Heart left ventricle (tissue), 7 donors: ENCODE results near the genes HMCN1 and ODR4.

DNA sequence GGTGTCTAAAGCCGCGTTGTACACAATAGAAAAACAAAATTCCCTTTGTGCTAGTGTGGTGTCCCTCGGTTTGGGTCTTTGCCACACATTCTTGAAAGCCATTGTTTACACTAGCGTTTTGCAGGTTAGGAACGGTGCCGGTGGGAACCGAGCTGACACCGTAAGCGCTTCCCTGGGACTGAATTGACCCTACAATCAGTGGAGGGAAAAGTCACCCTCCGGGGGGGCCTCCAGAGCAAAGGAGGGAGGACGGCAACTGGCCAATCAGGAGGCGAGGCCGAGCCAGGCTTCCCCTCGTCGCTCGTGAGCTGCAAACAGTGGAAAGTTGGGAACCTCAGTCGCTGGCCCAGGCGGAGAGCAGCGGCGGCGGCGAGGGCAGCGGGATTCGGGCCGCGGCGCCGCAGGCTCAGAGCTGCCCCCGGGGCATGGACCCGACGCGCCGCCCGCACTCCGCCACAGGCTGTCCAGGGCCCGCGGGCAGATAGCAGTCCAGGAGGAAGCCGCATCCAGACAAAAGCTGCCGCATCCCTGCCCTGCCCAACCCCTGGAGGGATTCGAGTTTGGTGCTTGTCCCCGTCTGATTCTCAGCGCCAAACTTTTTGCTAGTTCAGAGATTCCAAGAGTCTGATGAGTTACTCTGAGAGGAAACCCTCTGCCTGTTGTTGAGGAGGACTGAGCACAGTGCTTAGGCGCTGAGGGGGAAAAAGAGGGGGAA lies at the start of gene HMCN1:
Gene HMCN1 (plus strand): TSS at position 337 of the 715 bp plus-strand sequence.
- PRO-cap, 6 experiments = peak in 6 of 6 experiments; most common plus-strand start position 337 of the sequence (in 5); most common minus-strand start position 180 of the sequence (in 5)
- RAMPAGE, long total RNA, 2 experiments = no peak in any of the 2 experiments
- RRBS = under 1% methylated on average over 5 of the region's 43 CpGs

- PRO-cap, 6 experiments = no peak in any of the 6 experiments
- RAMPAGE, long total RNA, 2 experiments = no peak in any of the 2 experiments
- RRBS = no CpG with 5 or more reads among the region's 3 CpGs
These were observed 234.7 kb downstream of the HMCN1 start for GRCh38 chr1:185968947-185969301.

DNA sequence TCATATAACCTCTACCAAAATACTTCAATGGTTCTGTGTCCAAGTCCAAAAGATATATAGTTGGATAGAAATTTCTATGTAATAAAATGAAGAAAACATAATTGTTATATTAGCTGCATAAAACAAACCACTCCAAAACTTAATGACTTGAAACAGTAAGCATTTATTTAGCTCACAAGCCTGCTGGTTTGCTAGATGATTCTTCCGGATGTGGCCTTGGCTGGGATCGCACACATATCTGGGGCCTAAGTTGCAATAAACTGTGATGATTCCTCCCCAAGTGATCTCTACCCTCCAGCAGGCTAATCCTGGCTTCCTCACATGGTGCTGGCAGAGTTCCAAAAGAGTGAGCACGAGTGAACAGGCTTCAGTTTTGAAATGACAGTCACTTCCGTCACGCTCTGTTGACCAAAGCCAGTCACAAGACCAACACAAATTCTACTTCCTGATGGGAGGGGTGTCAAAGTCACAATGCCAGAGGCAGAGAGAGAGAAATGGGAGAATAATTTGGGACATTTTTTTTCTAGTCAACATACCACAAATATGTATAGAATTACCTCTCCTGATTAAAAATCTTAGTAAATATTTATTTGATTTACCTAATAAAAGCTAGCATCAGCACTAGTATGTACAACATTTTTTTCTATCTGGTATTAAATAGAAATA lies 213.8 kb upstream of the PRG4 start:
- PRO-cap, 6 experiments = no peak in any of the 6 experiments
- RAMPAGE, long total RNA, 2 experiments = no peak in any of the 2 experiments
- RRBS = no CpG with 5 or more reads among the region's 5 CpGs

DNA sequence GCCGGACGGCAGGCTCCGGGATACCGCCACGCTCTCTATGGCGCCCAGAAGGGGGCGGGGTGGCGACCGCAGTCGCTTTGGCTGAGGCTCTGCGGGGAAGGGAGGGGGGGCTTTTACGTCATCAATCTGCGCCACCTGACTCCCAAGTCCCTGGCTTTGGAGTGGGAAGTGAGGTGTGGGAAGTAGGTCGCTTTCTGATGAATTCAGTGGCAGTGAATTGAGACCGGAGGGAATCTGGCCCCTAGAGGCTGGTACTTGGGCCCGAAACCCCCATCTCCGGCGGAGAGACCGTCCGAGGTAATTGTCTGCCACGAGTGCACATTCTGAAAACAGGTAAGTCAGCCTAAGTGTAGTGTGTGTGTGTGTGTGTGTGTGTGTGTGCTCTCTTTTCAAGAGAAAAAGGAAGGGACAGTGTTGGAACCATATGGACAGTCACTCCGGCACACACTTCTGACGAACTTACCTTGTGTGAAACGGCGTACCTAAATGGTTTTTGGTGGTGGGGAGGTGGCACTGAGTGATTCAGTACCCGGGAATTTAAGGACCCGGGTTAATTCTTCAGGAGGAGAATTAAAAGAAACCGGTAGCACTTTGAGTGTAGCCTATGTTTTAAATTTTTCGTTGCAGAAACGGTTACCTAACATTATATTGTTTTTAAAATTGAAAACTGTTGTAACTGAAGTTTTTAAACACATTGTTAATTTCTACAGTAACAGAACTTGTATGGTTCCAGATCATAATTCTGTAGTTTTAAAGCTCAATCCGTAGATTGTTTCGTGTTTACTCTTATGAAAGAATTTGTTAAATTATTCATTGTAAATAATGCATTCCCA lies at the start of gene ODR4:
Gene ODR4 (plus strand): TSS at position 197 of the 833 bp plus-strand sequence.
- PRO-cap, 6 experiments = peak in 6 of 6 experiments; most common plus-strand start position 220 of the sequence (in 6); most common minus-strand start position 39 of the sequence (in 6)
- RAMPAGE, long total RNA, 2 experiments = start-site peak on the plus strand in 2 of 2 experiments, centred at positions 197 to 212 of the sequence, 427 to 456 reads per replicate; start-site peak on the minus strand in 2 of 2 experiments, centred at positions 24 to 82 of the sequence, 114 to 118 reads per replicate
- RRBS = 2% methylated on average over 6 of the region's 32 CpGs

DNA sequence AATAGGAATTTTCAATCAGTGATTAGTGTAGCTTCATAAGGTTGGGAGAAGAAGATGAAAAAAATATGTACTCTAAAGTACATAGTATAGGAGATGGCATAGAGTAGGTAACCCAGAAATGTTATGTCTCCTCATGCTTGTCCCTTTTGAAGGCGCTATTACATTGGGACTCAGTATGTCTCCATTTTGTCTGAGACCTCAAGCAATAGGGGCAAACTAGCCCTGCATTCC lies 51.6 kb upstream of the PTGS2 start:
- PRO-cap, 6 experiments = peak in 1 of 6 experiments; most common minus-strand start position 150 of the sequence (in 1)
- RAMPAGE, long total RNA, 2 experiments = no peak in any of the 2 experiments
- RRBS = no CpG with 5 or more reads among the region's 1 CpG

GRCh38 chr1:186848397-186849015 lies 19.8 kb downstream of the PLA2G4A start:
- PRO-cap, 6 experiments = no peak in any of the 6 experiments
- RAMPAGE, long total RNA, 2 experiments = no peak in any of the 2 experiments
- RRBS = no CpG with 5 or more reads among the region's 2 CpGs

DNA sequence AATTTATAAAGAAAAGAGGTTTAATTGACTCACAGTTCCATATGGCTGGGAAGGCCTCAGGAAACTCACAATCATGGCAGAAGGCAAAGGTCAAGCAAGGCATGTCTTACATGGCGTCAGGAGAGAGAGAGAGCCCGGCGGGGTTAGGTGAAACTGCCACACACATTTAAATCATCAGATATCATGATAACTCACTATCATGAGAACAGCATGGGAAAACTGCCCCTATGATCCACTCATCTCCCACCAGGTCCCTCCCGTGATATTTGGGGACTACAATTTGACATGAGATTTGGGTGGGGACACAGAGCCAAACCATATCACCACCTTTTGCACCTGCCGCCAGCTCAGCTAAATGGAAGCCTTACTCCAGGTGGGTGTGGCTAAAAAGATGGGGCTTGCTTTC lies 1549.2 kb downstream of the PLA2G4A start:
- PRO-cap, 6 experiments = no peak in any of the 6 experiments
- RAMPAGE, long total RNA, 2 experiments = no peak in any of the 2 experiments
- RRBS = no CpG with 5 or more reads among the region's 5 CpGs

DNA sequence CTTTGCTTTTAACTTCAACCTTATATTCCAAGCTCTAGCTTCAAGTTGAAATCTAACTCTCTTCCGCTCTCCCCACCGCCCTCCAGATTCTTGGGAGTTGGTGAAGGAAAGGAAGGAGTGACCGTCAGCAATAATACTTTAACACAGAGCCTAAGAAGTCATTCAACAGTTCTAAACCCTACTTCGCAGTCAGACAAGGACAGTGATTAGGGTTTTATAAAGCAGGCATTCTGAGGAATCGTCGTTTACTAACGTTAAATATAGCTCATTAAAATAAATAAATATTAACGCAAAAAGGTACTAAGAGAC lies 2.7 kb downstream of the BRINP3 start:
- PRO-cap, 6 experiments = no peak in any of the 6 experiments
- RAMPAGE, long total RNA, 2 experiments = no peak in any of the 2 experiments
- RRBS = no CpG with 5 or more reads among the region's 8 CpGs

GRCh38 chr1:190475324-190476540 lies 1.9 kb downstream of the BRINP3 start:
- PRO-cap, 6 experiments = no peak in any of the 6 experiments
- RAMPAGE, long total RNA, 2 experiments = no peak in any of the 2 experiments
- RRBS = no CpG with 5 or more reads among the region's 36 CpGs

- PRO-cap, 6 experiments = no peak in any of the 6 experiments
- RAMPAGE, long total RNA, 2 experiments = no peak in any of the 2 experiments
- RRBS = no CpG with 5 or more reads among the region's 17 CpGs
These were observed 425.8 kb upstream of the RGS18 start for GRCh38 chr1:191732411-191732816.

GRCh38 chr1:192788172-192788742 lies 20.6 kb upstream of the RGS2 start:
- PRO-cap, 6 experiments = no peak in any of the 6 experiments
- RAMPAGE, long total RNA, 2 experiments = no peak in any of the 2 experiments
- RRBS = no CpG with 5 or more reads among the region's 9 CpGs

DNA sequence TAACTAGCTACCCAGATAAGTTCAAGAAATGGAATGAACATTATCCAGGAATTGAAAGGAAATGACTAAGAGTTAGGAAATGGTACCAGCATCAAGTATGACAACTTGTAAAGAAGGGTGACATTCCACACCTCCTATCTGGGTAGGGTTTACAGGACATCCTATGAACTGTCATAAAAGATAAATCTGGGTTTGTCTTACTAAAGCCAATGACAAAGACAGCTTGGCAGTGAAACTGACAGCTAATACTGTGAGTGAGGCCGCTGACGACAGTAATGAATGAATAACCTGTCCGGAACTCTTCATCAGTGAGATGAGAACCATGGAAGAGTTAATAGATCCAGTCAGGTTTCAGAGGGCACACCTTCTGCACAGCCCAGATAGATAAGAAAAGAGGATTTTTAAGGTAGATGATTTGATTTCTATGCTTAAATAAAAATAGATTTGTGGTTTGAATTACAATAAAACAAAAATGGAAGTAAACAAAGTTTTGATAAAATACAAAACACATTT lies 18.4 kb downstream of the RGS2 start:
- PRO-cap, 6 experiments = no peak in any of the 6 experiments
- RAMPAGE, long total RNA, 2 experiments = no peak in any of the 2 experiments
- RRBS = no CpG with 5 or more reads among the region's 3 CpGs

DNA sequence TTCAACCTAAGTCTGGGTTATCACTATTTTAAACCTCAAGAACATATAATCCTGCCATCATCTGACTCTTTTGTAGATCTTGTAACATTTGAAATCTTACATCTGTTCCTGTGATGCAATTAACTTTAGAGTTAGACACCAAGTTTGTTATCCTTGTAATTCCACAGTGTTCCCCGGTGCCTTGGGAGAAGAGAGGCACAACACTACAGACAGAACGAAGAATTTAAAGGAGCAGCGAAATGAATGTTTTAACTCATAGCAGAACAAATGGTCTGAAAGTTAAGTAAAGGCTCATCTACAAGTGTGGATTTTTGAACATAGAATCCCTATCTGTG lies 116.0 kb downstream of the UCHL5 start:
- PRO-cap, 6 experiments = no peak in any of the 6 experiments
- RAMPAGE, long total RNA, 2 experiments = no peak in any of the 2 experiments
- RRBS = no CpG with 5 or more reads among the region's 3 CpGs

DNA sequence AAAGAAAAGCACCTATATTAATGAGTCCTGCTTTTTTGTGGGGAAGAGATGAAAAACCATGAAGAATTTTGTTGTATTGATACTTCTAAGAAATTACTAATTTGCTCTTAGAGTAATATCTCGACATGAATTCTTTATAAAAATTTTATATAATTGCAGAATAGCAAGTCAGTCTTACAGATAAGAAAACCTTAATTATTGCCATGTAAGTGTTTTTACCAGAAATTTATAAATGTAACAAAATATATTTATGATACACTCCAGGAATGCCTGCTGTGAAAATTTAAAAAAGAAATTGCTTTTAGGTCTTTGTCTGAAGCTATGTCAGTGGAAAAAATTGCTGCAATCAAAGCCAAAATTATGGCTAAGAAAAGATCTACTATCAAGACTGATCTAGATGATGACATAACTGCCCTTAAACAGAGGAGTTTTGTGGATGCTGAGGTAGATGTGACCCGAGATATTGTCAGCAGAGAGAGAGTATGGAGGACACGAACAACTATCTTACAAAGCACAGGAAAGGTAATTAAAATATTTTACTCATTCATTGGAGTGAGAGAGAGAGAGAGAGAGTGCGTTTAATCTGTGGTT lies 19.8 kb downstream of the CDC73 start:
- PRO-cap, 6 experiments = no peak in any of the 6 experiments
- RAMPAGE, long total RNA, 2 experiments = no peak in any of the 2 experiments
- RRBS = no CpG with 5 or more reads among the region's 4 CpGs

GRCh38 chr1:193457612-193458155 lies 271.3 kb upstream of the B3GALT2 start:
- PRO-cap, 6 experiments = no peak in any of the 6 experiments
- RAMPAGE, long total RNA, 2 experiments = no peak in any of the 2 experiments
- RRBS = no CpG with 5 or more reads among the region's 9 CpGs

GRCh38 chr1:193461590-193462156 lies 275.3 kb upstream of the B3GALT2 start:
- PRO-cap, 6 experiments = no peak in any of the 6 experiments
- RAMPAGE, long total RNA, 2 experiments = no peak in any of the 2 experiments
- RRBS = no CpG with 5 or more reads among the region's 5 CpGs

GRCh38 chr1:195722144-195722502 lies 886.1 kb downstream of the KCNT2 start:
- PRO-cap, 6 experiments = no peak in any of the 6 experiments
- RAMPAGE, long total RNA, 2 experiments = no peak in any of the 2 experiments
- RRBS = no CpG with 5 or more reads among the region's 6 CpGs

GRCh38 chr1:195847708-195848672 lies 760.2 kb downstream of the KCNT2 start:
- PRO-cap, 6 experiments = no peak in any of the 6 experiments
- RAMPAGE, long total RNA, 2 experiments = no peak in any of the 2 experiments
- RRBS = no CpG with 5 or more reads among the region's 18 CpGs

GRCh38 chr1:196438344-196438838 lies 169.8 kb downstream of the KCNT2 start:
- PRO-cap, 6 experiments = no peak in any of the 6 experiments
- RAMPAGE, long total RNA, 2 experiments = no peak in any of the 2 experiments
- RRBS = no CpG with 5 or more reads among the region's 2 CpGs

GRCh38 chr1:196609443-196609882 lies 1.2 kb upstream of the KCNT2 start:
- PRO-cap, 6 experiments = no peak in any of the 6 experiments
- RAMPAGE, long total RNA, 2 experiments = no peak in any of the 2 experiments
- RRBS = no CpG with 5 or more reads among the region's 9 CpGs